Measurements from ENCODE around the genes C3orf14 and PSMD6.

DNA sequence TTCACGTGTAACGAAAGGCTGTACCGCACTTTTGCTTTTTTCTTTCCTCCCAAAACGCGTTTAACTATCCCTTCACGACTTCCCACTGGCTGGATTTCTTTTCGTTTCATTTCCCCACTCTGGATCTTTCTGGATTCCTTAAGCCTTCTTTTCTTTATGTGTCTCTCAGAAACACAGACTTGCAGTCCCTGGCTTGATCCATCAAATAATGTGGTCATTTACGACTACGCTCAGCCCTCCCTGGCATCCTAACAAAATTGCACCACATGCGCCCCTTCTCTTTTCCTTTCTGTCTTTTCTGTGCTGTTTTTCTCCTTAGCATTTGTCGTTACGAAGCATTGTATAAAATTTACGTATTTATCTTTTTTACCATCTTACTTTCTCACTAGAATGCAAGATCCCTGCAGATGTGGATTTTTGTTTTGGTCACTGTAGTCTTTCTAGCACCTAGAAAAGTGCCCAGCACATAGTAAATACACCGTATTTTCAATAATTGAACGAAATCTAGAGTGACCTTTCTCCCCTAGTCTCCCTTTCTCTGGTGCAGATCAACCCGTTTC, 540 bp upstream of the FHIT start:
- RRBS: no CpG with 5 or more reads among the region's 16 CpGs

DNA sequence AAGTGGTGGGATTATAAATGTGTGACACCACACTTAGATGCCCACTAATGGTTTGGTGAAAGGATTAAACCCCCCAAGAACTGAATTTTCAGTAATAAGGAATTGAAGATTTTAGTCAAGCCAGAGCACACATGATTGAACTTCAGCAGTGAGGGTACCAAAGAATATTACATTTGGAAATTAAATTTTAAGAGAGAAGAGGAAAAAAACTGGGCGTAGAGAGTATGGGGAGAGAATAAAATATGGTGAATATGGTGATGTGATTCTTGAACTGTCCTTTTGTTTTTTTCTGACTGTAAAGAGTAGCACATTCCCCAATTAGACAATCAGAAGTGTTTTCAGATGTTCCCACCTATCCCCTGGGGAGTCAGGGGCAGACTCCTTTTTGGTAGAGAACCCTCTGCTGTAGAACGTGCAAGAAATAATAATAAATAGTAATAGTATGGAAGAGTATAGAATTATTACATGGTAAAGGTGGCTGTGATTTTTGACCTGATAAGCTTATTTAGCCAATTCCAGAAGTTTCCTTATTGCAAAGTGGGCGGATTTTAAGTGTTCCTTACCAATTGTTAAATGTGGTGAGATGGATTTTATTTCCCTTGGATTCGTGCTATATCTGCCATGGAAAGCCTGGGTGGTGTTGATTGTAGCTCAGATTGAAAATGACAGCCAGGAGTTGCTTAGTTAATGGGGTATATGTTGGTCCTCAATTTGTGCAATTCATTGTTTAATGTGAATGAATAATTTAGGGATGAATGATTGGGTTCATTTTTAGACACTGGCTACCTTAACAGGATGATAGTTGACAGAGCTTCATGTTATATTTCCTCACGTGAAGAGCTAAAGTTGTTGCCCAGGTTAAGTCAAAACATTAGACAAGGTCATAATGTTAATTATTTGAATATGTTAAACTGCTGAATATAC, 208.4 kb downstream of the PTPRG start:
- RRBS: no CpG with 5 or more reads among the region's 5 CpGs

DNA sequence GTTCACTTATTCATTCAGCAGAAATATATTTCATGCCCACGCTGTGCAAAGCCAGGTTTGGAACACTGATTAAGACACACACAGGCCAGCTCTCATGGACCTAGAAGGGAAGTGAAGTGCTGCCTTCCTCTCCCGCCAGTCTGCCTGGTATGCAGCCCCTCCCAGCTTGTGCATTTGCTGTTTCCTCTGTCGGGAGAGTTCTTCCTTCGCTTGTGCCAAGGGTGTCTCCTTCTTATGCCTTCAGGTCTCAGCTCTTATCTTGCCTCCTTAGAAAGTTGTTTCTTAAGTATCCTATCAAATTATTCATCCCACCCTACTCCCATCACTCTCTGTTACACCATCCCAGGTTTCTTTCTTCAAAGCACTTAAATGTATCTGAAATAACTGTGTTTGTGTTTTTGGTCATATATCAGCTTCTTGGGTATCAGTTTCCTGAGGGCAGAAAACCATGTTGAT, 184.5 kb upstream of the C3orf14 start:
- RRBS: no CpG with 5 or more reads among the region's 4 CpGs

- RRBS: no CpG with 5 or more reads among the region's 6 CpGs
Observed at GRCh38 chr3:62135859-62136291, 182.9 kb upstream of the C3orf14 start.

GRCh38 chr3:62159719-62160312, 159.0 kb upstream of the C3orf14 start:
- RRBS: no CpG with 5 or more reads among the region's 7 CpGs

- RRBS: no CpG with 5 or more reads among the region's 9 CpGs
Observed at GRCh38 chr3:62167802-62168244, 151.0 kb upstream of the C3orf14 start.

DNA sequence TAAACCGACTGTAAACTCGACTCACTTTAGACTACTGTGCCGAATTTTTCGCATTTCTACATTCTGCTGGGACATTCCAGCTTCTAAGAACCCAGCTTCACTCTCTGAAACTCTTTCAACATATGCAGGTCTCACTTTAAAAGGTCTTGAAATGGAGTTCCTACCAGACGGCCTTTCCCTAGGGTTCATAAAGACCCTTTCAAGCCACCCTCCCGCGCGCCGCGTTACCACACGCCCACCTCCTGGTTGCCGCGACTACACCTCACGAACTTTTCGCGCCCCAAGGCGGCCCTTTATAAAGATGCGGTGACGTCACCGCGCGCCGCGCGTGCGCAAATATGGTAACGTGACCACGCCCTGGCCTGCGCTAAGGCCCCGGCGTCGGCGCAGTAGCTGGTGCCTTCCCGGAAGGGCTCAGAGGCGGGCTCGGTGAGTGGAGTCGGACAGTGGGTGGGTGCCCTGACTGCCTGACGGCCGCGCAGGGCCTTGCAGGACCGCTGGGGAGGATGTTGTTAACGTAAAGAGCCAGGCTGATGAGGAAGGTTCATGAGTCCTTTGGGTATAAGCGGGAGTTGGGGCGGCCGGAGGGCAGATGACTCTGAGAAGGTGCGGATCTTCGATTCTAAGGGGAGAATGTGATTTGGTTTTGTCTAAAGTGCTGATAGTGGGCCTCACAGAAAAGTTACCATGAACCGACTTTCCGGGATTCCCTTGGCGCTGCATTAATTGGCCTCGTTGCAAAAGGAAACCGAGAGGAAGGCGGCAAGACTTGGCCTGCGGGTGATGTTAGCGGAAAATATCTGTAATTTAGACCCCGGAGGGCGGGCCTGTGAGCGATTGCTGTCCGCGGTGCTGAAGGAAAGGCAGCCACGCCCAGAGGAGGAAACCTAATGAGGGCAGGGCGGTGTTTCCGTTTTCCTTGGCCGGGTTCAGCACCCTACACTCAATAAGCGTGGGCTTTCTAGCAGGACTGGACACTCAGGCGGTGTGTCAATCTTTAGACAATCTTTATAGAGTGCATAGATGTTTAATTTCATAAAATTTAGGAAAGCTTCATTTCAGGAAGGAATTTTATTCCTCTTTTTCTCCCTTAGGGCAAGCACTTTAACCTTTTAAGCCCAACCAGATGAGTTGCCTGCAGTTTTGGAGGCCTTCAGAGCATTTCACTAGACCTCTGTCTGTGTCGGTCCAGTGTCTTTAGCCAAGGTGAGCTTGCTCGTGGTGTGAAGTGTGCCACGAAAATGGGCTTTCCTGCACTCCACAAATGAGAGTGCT, at the start of gene C3orf14:
Gene C3orf14, plus strand, starts transcription at position 396 of the 1,275 bp plus-strand sequence.
- RRBS: 13% methylated on average over 14 of the region's 69 CpGs

- RRBS: no CpG with 5 or more reads among the region's 7 CpGs
Observed at GRCh38 chr3:62607164-62607588, 233.8 kb upstream of the FEZF2 start.

DNA sequence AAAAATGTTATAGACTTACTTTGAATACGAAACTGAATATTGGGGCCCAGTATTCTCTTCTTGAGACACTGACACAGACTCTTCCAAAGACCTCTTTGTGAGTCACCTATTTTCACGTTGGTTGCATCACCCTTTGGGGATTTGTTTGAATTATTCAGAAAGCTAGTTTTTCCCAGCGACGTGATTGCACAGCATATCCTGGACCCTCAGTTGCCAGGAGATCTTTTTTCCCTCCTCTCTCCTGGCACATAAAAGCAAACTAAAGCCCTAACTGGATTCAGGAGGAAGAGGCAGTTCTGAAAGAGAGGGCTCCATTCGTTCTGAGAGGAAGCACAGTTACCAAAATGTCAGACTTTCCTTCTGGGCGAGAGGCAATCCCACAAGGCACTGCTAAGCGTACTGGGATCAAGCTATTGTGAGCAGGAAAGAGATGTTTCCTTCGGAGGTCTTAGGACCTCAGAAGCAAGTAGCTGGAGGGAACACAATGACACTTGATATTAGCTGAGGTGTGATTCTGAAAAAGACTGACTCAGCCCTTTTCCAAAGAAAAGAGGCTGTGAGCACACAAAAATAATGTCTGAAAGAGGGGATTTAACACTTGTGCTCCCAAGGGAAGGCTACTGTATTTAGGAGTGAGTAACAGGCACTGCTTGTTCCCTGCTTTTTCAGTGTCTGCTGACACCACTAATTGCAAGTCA, 65.8 kb upstream of the CADPS start:
- RRBS: no CpG with 5 or more reads among the region's 8 CpGs

DNA sequence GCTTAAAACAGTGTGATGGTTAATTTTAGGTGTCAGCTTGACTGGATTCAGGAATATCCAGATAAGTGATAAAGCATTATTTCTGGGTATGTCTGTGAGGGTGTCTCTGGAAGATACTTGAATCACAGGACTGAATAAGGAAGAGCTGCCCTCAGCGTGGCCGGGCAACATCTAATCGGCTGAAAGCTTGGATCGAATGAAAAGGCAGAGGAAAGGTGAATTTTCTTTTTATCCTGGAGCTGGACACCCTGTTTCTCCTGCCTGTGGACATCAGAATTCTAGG, 131.9 kb upstream of the SYNPR start:
- RRBS: no CpG with 5 or more reads among the region's 4 CpGs

DNA sequence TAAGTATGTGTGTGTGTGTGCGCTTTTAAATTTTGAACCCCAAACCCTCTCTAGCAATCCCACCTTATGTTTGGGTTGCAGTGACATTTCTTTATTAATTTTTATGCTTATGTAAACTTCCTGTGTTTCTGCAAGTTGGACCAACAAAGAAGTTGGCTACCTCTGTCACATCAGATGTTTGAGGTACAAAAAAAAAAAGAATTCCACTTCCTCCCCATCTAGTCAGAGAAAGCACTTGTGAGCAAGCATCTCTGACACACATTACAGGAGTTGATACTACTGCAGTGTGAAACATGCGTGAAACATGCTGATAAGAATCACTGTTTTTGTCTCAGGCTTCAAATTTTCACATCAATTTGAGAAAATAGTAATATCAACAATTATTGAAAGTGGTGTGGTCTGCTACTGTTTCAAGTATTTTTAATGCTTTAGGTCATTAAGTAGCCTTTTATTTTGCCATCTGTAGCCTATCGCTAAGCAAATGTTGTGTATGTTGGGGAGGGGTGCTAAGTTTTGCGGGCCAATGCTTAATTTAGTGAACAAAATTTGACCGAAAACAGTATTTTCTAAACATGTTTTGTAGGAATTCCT, 47.3 kb downstream of the ATXN7 start:
- RRBS: no CpG with 5 or more reads among the region's 5 CpGs

DNA sequence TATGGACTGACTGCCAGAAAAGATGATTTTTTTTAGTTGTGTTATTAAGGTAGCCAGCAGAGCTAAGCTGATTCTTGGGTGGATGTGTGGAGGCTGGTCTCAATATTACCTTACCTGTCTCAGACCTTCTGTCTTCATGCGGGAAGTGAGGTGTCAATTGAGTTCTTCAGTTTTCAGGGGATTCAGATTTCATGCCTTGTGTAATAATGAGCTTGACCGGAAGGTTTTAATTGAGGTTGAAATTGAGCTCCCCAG, 54.7 kb downstream of the PSMD6 start:
- RRBS: no CpG with 5 or more reads among the region's 2 CpGs

- RRBS: no CpG with 5 or more reads among the region's 12 CpGs
Observed at GRCh38 chr3:63972978-63973930, 50.0 kb downstream of the PSMD6 start.

DNA sequence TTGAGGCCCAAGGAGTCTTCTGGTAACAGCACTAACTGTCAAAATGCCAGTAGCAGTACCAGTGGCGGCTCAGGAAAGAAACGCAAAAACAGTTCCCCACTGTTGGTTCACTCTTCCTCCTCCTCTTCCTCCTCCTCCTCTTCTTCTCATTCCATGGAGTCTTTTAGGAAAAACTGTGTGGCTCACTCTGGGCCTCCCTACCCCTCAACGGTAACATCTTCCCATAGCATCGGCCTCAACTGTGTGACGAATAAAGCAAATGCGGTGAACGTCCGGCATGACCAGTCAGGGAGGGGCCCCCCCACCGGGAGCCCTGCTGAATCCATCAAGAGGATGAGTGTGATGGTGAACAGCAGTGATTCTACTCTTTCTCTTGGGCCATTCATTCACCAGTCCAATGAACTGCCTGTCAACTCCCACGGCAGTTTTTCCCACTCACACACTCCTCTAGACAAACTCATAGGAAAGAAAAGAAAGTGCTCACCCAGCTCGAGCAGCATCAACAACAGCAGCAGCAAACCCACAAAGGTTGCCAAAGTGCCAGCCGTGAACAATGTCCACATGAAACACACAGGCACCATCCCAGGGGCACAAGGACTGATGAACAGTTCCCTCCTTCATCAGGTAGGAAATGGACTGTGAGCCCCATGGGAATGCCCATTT, 27.3 kb downstream of the PSMD6 start:
- RRBS: no CpG with 5 or more reads among the region's 12 CpGs

GRCh38 chr3:64022907-64023886, at the start of gene PSMD6:
Gene PSMD6, minus strand, starts transcription at chr3:64023494.
- RRBS: 2% methylated on average over 12 of the region's 70 CpGs

DNA sequence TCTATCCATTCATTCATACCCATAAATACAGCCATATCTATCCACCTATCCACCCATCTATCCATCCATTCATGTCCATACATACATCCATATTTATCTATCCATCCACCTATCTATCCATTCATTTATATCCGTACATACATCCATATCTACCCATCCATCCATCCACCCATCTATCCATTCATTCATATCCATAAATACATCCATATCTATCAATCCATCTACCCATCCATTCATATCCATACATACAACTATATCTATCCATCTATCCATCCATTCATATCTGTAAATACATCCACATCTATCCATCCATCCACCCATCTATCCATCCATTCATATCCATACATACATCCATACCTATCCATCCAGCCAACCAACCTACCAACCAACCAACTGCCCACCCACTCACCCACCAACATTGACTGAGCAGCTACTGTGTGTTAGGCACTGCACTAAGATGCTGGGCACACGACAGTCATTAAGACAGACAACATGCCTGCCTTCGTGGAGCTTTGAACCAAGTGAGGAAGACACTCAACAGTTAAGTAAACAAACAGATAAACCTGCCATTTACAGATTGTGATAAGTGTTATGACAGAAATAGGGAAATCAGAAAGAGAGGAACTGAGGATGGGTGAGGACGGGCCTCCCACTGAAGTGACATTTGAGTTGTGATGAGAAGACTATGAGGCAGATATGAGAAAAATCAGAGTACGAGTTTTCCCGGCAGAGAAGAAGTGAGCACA, 15.9 kb downstream of the PRICKLE2 start:
- RRBS: no CpG with 5 or more reads among the region's 6 CpGs

DNA sequence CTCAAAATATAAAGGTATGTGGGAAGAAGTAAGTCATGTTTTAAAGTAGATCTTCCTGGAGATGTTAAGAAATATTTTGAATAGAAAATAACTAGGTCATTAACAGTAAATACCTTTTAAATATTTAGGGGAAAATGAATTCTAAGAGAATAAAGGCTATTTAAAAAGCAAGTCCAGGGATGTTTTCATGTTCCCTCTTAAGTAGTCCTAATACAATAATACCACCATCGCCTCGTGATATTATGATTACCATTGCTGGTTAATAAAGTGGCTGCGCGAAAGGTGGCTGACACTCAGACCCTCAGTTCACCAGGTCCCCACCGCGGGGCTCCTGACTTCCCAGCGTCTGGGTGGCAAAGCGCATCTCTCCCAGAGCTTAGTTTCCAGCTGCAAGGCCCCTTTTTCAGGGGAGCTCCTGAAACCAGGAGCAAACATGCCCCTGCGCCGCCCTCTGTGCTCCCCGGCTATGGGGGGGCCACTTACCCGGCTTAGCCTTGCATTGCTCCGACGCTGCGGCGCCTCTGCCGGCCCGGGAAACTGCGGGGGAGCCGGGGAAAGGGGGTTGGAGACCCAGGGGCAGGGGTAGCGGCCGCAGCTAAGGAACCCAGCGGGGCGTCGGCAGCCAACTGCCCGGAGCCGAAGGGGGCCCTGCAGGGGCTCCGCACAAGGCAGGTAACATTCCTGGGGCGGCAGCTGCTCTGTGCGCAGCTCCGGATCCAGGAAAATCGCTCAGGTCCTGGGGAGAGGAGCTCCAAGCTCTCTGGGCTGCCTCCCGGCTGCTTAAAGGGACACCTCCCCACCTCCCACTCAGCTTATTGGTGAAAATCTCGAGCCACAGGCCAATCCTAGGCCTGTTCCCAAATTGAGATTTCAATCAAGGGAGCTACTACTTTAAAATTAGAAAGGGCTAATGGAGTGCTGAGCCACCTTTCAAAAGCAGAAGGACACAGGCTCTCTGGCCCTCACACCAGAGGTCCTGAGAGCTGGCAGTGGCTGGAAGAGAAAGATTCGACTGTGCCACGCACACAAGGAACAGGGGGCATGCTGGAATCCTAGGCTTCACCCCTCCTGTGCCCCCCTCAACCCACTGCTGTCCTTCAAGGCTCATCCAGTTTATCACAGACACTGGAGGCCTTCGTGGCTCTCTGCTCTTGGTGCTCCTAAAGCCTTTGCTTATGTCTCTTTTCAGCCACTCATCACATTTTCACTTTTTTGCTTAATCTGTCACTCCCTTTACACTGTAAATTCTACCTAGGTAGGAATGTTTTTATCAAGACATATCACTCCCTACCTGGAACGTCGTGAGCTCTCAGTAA, 42.6 kb upstream of the PRICKLE2 start:
- RRBS: 7% methylated on average over 12 of the region's 39 CpGs

- RRBS: 8% methylated on average over 7 of the region's 49 CpGs
Observed at GRCh38 chr3:64684630-64685617, 2.9 kb downstream of the ADAMTS9 start.

DNA sequence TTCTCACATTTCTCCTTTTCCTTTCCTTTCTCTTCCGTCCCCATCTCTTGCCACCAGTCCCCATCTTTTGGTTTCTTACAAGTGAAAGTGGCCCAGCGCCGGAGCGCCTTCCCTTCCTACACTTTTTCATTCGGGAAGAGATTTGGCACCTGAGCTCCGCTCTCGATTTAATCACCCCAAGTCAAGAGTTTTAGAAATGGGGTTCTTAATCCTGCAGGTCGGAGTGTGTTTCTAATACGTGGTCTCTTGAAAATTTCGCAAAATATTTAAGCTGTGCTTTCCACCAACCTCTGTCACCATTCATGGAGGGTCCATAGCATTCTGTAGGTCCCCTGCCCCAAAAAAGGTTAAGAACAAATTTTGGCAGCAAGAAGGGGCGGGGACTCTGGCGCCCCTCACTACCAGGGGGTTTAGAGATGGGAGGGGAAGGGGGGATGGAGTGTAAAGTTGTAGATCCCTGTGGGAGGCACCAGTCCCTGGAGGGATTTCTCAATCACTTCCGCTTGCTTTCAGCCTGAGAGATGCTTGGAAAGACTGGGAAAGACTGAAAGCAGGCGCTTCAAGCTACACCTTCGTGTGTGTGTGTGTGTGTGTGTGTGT, 834 bp upstream of the ADAMTS9 start:
- RRBS: no CpG with 5 or more reads among the region's 15 CpGs

DNA sequence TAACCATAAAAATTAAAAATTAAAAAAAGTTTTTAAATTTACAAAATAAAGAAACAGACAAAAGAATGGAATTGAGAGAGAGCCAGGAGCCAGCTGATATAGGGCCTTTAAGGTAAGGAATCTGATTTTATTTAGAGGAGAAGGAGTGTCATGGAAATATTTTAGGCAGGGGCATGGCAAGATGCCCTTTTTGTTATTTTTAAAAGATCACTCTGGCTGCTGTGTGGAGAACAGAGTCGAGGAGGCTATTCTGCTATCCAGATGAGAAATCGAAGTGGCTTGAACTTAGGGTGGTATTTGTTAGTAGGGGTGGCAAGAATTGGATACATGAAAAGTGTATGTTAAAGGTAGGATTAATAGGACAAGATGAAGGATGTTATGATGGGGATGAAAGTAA, 9.1 kb upstream of the ADAMTS9 start:
- RRBS: no CpG with 5 or more reads among the region's 2 CpGs